ENCODE measurements around a stretch of chr13.

- RRBS, result no CpG with 5 or more reads among the region's 2 CpGs
Measured at GRCh38 chr13:39022251-39022708, 15.6 kb downstream of the PROSER1 start.

DNA sequence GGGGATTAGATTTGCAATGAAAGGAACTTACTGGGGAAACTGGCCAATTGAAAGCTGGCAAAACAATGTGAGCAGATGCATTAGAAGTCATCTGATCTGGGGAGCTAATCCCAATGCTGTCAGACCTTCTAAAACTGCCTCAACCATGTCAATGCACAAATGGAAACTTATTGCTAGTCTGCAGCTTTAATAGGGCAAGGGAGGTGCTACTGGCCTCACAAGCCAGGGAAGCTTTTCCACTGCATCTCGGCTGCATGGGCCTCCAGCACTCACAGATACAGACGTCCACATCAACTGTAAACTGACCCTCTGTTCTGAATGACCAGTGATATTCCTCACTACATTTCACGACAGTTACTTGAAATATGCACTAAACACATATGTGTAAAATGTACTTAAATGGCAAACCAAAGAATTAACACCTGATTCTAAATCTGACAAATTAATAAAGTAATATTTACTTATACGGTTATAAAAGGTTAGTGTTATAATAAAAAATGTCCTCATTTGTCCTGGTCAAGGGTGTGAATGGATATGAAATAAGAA lies 154.0 kb downstream of the LHFPL6 start:
- RRBS, result no CpG with 5 or more reads among the region's 4 CpGs

DNA sequence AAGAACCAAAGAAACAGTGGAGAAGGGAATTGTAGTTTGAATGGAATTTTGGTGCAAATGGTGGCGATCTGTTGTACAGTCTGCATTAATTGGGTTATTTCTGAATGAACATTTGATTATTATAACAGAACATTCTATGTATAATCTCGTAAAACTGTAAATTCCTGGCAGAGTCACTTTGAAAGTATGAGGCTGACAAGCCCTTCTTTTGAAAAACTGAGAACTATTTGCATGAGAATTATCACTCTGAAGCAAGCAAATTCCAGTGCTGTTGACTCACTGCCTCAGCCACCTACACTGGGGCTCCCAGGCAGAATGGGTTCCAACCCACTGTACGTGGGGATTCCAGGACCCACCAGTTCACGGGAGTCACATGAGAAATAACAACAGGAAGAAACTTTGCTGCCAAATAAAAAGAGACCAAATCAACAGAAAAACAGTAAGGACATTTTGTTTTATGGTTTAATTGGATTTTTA lies 37.4 kb downstream of the LHFPL6 start:
- RRBS, result no CpG with 5 or more reads among the region's 4 CpGs

- RRBS, result no CpG with 5 or more reads among the region's 20 CpGs
Measured at GRCh38 chr13:39571257-39571985, 31.6 kb downstream of the LHFPL6 start.

DNA sequence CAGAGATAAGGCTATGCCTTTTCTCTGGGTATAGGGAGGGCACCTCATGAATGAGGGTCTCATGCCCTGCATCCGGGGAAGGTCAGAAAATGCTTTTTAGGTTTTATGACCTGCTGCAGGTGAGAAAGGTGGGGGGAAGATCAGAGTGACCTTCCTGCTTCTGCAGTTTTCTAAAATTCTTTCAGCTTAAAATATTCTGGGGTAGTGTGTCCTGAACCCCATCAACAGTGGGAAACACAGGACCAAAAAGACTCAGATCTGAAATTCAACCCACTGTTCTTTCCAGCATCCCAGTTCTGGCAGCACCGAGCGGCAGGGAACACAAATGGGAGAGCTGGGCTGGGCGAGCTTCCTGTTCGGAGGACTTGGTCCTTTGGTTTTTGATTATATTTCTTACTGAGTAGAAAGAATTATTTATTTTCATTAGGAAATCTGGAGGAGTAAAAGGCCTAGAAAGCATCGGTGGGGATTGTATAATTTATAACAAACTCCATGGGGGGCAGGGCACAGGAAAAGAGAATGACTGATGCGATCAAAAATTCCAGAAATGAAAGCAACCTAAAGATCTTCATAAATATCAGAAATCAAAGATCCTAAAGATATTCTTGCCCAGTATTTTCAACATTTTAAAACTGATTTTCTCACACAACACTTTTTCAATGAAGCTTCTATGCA lies 239.1 kb downstream of the COG6 start:
- RRBS, result no CpG with 5 or more reads among the region's 7 CpGs

DNA sequence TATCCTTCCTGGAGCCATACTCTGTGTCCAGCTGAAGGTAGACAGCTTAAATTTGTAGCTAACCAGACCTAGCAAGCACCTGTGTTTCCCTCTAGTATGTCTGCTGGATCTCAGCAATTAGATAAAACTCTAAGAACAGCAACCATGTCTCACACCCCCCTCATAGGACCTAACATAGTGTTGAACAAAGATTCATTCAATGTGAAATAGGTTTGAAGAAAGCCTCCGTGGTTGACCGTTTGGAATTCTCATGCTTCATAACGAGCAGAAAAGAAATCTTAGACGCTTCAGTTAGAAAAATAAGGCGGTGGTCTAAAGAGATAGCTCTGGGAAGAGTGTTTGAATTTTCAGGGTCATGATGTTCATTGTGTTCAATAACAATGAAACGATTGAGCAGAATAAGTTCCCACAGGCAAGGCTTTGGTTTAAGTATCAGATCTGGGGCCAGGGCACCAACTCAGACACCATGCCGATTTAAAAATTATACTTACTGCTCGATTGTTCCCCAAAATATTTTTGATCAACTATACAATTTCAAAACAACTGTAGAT lies 332.9 kb downstream of the COG6 start:
- RRBS, result no CpG with 5 or more reads among the region's 8 CpGs

- RRBS, result no CpG with 5 or more reads among the region's 11 CpGs
Measured at GRCh38 chr13:40402237-40402775, 264.1 kb downstream of the FOXO1 start.

GRCh38 chr13:40549472-40550345 lies 116.7 kb downstream of the FOXO1 start:
- RRBS, result no CpG with 5 or more reads among the region's 2 CpGs

DNA sequence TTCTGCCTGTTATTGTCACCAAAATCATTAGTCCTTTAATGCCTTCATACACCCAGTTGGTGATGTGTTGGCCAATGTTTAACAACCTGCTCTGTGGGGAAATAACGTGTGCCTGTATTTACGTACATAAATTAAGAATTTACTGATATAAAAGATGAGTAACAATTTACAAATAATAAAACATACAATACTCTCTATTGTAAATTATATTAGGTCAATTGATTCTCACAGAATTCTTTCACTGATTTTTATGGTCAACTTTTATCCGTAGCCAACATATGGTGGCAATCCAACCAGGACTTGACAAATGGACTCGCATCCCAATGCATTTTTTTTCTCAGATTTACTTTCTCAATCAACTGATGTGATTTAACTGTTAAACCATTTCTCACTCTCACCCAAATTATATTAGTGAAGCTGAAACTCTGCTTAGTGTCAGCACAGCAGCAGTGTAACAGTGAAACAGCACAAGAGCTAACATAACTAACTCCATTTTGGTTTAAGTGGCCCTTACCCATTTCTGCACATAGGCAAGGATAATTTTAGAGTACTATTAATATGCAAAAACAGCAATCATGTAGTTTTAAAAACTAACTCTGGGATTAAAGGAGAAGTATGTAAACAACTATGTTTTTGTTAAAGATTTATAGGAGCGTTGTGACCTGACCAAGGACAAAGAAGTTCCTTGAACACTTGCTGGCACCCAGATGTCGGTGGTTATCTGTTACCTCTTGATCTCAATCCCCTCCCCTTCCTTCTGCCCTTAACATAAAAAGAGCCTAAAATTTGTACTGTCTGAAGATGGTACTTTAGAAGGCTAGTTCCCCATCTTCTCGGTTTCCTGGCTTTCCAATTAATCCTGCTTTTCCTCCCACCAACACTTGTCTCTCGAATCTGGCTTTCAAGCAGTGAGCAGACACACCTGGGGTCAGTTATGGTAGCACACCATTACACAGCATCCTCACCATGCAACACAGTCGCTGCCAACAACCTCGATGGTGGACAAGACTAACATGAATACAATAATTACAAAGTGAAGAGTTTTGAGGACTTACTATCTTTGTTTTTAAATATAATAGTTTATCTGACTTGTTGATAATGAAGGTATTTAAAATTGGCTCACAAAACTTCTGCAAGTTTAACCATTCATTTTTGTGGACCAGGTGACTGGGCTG lies 114.9 kb downstream of the FOXO1 start:
- RRBS, result no CpG with 5 or more reads among the region's 10 CpGs

- RRBS, result no CpG with 5 or more reads among the region's 2 CpGs
Measured at GRCh38 chr13:40592027-40592598, 74.3 kb downstream of the FOXO1 start.

GRCh38 chr13:40666708-40667747 lies 587 bp upstream of the FOXO1 start:
- RRBS, result 1% methylated on average over 30 of the region's 83 CpGs

- RRBS, result no CpG with 5 or more reads among the region's 5 CpGs
Measured at GRCh38 chr13:40793244-40793689, 3.9 kb downstream of the SLC25A15 start.

- RRBS, result no CpG with 5 or more reads among the region's 8 CpGs
Measured at GRCh38 chr13:40917208-40918015, 101.7 kb downstream of the ELF1 start.

- RRBS, result no CpG with 5 or more reads among the region's 4 CpGs
Measured at GRCh38 chr13:40969599-40970057, 49.5 kb downstream of the ELF1 start.

GRCh38 chr13:40974584-40975419 lies 44.3 kb downstream of the ELF1 start:
- RRBS, result no CpG with 5 or more reads among the region's 3 CpGs

- RRBS, result no CpG with 5 or more reads among the region's 3 CpGs
Measured at GRCh38 chr13:40984622-40985401, 34.3 kb downstream of the ELF1 start.

DNA sequence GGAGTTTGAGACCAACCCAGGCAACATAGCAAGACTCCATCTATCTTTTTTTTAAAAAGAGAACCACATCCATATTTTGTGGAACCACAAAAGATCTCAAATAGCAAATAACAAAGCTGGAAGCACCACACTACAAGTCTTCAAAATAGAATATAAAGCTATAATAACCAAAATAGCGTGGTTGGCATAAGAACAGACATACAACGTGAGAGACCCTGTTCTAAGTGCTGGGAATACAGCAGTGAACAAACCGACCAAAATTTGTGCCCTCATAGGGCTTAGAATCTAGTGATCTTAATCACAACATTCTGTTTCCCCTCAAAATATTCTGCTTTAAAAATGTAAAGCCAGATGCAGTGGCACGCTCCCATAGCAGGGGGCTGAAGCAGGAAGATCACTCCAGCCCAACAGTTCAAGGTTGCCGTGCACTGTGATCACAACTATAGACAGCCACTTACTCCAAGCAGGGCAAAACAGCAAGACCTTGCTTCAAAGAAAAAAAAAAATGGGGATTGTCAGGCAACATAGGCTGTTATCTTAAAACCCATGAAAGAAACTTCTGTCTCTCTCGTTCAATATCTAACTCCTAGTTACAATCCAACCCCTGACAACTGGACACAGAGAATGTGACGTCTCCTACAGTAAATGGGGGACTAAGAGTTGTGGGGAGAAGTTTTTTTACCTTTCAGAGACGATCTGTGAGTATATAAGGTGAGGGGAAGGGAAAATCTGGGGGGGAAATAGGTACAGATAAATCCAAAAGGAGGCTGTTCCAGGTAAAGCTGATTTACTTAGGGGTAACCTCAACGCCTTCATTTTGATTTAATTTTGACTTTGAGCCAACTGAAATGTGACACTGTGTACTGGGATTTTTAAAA lies 17.5 kb downstream of the ELF1 start:
- RRBS, result no CpG with 5 or more reads among the region's 9 CpGs

DNA sequence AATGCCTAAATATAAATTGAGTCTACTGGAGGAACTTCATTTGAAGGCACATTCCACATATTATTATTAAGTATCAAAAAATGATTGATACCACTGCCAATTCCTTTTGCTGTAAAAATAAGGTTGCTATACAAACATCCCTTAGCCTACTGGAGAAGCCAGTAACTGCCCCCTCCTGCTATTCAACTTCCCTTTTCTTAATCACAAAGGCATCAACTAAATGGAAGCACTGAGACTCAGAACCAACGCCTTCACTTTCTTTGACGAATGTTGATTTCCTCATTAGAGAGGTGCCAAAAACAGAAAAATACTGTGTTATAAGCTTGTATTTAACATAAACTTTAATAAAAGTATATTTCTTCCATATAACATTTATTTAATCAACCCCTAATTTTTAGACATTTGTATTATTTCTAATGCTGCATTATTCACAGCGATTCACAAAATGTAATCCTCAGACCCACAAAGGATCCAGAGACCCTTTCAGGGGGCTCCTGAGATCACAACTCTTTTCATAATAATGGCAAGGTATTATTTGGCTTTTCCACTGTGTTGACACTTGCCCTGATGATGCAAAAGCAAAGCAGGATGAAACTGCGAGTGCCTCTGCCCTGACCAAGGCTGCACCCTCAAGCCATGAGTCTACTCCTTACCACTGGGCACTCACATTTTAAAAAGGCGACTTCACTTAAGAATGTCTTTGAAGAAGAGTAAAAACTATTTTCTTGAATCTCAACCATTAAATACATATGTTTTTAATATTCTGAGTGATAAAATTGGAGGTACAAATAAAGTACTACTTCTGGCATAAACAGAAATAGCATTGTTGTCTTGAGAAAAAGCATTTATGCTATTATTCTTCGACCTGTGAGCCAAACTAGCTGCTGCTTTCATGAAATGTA lies 11.5 kb downstream of the ELF1 start:
- RRBS, result no CpG with 5 or more reads among the region's 6 CpGs

DNA sequence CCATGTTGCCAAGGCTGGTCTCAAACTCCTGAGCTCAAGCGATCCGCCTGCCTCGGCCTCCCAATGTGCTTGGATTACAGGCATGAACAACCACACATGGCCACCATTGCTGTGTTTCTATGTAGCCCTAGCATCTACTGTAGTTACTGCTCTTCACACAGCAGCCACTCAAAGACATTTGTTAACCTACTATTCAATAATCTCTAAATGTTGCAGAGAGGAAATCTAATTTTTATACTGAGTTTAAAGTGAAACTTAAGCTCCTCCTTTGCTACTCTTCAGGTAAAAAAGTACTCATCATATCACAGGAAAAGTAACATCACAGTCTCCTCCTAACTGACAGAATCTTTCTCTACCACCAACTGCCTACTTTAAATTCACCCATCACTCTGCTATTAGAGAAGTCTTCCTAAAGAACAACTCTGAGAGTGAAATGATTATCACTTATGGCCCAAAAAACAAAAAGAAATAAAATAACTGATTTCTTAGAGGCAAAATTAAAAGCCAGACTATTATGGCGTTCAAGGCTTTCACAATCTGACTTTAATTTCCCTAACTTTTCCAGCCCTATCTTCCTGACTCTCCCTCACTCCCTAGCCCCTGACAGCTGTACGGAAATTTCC lies 5.6 kb upstream of the ELF1 start:
- RRBS, result no CpG with 5 or more reads among the region's 5 CpGs

GRCh38 chr13:41034876-41035371 lies 15.8 kb upstream of the ELF1 start:
- RRBS, result no CpG with 5 or more reads among the region's 6 CpGs